Measurements from ENCODE around the gene CROT.

DNA sequence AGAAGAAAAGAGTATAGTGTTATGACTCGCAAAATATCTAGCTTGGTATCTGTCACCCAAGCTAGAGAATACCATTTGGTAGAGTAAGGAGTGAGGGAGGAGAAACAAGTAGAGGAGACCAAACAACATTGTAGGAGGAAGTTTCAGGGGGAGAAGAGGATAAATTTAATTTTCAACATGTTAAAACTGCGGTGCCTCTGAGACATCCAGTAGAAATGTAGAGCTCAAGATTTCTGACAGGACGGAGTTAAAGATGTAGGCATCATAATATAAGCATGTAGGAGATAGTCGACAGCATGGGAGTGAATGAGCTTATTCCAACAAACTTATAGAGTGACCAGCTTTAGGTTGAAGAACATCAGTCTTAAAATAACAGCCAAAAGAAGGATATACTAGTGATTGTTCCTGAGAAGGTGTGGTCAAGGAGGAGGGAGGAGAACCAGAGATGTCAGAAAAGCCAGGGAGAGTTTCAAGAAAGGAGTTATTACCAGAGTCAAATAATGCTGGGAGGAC, 5.6 kb downstream of the PTPN12 start:
- PRO-cap = no peak
- RRBS = no CpG with 5 or more reads among the region's 4 CpGs

DNA sequence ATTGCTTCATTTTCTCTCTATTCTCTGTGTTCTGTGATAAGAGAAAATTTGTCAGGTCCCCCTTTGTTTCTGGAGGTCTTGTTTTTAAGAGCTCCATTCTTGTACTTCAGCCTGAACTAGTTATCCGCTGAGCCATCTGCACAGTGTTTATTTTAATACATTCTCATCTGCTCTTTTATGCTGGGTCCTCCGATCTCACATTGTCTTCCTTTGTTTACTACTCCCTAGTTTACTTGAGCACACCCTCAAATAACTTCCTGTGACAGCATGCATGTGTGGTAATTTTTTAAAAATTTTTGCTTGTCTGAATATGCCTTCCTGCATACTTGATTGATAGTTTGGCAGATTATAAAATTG, 31.7 kb downstream of the RSBN1L start:
- PRO-cap = unidirectional peak, minus-strand start at position 202 of the sequence
- RRBS = no CpG with 5 or more reads among the region's 2 CpGs

DNA sequence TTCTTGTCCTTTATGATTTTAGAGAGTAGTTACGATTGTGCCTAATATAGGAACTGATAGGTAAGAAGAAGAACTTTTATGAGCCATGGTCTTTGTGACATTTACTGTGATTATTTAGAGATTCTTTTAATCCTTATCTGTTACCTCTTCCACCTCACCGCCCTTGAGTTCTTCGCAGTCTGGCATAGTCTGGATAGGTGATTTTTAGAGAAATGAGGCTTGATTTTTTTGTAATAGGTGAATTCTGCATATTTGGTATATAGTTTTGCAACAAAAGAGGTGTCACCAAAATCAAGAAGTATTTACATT, 37.0 kb downstream of the TMEM60 start:
- PRO-cap = no peak
- RRBS = no CpG with 5 or more reads among the region's 3 CpGs

GRCh38 chr7:78198339-78198605, 400.0 kb upstream of the TMEM60 start:
- PRO-cap = no peak
- RRBS = no CpG with 5 or more reads among the region's 7 CpGs

- PRO-cap = no peak
- RRBS = 28% methylated on average over 6 of the region's 38 CpGs
Measured at GRCh38 chr7:79452536-79453361, 718 bp downstream of the MAGI2 start.

DNA sequence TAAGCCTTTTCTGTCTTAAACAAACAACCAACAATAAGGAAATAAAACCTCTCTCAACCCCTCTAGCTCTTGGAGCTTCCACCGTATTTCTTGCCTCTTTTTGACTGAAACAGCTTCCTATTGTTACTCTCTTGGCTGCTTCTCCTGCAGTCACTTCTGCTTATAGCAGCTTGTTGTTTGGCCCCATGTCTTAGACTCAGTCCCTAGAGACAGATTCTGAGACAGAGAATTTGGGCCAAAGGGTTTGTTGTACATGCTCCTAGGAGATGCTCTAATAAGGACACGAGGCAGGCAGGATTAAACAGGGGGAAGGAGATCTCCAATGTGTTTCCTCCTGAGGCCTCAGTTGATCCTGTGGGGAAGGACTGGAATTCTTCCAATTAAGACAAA, 109.9 kb downstream of the GNAI1 start:
- PRO-cap = no peak
- RRBS = no CpG with 5 or more reads among the region's 2 CpGs

DNA sequence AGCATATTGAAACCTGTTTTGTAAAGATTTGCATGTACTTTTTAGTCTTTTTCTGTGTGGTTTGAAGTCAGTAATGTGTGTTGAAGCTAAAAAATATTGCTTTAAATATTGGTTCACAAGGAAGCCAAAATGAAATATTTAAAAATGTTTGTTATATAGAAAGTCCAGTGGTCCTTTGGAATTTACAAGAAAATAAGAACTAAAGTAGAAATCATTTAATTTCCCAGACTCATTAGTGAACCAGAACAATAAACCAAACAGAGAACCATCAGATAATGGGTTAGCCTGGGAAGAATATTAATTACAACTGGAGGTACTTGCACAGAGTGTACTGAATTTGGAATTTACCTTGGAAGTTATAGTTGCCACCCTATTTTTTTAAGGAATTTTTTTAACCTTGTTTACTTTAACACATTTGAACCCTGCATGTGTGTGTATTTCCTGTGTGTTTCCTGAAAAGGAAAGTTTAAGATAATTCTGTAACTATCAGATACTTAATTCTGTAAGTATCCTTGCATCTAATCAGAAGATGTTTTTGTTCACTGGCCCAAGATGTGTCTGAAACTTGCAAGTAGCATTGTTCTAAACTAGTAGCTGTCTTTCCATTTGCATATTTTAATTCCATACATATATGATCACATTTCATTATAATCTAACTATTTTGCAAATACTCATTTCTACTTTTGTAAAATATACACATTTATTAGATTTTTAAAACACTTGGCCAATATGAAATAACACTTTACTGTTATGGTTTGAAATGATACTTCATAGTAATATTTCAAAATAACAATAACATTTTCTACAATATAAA, 1.4 kb downstream of the CD36 start:
- PRO-cap = no peak

GRCh38 chr7:80640743-80641305, 2.4 kb downstream of the CD36 start:
- PRO-cap = no peak
- RRBS = no CpG with 5 or more reads among the region's 2 CpGs

GRCh38 chr7:80748633-80749337, 110.3 kb downstream of the CD36 start:
- PRO-cap = no peak
- RRBS = no CpG with 5 or more reads among the region's 8 CpGs

DNA sequence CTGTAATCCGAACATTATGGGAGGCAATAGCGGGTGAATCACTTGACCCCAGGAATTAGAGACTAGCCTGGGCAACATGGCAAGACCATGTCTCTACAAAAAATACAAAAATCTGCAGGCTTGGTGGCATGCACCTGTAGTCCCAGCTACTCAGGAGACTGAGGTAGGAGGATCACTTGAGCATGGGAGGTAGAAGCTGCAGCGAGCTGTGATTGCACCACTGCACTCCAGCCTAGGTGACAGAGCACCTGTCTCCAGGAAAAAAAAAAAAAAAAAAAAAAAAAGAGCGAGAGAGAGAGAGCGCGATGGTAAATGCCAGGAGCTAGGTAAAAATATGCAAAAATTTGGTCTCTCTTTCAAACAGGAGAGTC, 78.6 kb downstream of the SEMA3C start:
- PRO-cap = no peak
- RRBS = no CpG with 5 or more reads among the region's 6 CpGs

- PRO-cap = bidirectional peak, plus-strand start at chr7:80942444, minus-strand start at chr7:80942306
- RRBS = no CpG with 5 or more reads among the region's 2 CpGs
Measured at GRCh38 chr7:80942110-80942735, 23.4 kb upstream of the SEMA3C start.

- PRO-cap = no peak
- RRBS = no CpG with 5 or more reads among the region's 16 CpGs
Measured at GRCh38 chr7:83461770-83462384, 187.1 kb downstream of the SEMA3E start.

DNA sequence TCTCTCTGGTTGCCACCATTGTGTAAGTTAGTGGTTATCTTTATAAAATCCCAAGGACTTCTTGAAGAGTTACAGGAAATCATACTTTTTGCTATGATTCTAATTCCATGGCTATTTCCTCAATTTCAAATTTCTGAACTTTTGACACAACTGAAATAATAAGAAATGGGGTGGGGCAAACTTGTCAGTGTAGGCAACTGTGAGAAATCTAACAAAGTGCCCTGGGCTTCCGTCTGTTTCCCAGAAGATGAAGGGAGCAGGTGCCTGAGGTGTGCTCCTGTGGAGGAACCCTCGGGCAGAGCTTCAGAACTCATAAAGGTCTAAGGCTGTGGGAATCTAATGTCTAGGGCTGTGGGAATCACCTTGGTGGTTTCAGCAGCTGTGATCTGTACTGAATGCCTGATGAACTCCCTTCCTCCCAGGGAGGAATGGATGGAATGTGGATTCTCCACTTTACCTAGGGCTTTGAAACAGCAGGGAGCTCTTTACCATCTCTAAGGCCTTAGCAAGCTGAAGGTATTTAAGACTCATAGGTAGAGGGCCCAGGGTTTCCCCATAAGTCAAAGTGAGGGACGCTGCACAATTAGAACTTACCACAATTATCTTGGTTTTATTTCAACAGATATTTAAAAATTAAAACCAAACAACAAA, 35.9 kb upstream of the SEMA3E start:
- PRO-cap = no peak
- RRBS = no CpG with 5 or more reads among the region's 3 CpGs

GRCh38 chr7:84492375-84493182, 298.0 kb upstream of the SEMA3A start:
- PRO-cap = no peak
- RRBS = no CpG with 5 or more reads among the region's 10 CpGs

DNA sequence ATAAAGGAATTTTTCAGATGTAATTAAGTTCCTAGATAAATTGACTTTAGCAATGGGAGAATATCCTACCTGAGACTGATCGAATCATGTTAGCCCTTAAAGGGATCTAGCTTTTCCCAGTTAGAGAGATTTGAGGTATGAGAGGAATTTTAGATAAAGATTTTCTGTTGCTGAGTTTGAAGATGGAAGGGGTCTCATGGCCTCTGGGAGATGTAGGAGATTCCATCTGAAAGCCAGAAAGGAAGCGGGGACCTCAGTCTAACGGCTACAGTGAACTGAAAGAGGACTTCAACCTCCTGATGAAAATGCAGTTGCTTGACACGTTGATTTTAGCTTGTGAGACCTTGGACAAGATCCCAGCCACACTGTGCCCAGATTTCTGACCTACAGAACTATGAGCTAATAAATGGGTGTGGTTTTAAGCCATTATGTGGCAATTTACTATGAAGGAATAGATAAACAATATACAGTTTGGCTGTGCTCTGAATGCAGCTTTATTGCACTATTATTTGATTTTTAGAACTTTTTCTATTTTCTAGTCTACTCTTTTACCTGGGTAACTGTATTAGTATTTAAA, 342.3 kb upstream of the SEMA3D start:
- PRO-cap = no peak
- RRBS = no CpG with 5 or more reads among the region's 4 CpGs

GRCh38 chr7:86978524-86979232, 80.8 kb downstream of the ELAPOR2 start:
- PRO-cap = no peak

DNA sequence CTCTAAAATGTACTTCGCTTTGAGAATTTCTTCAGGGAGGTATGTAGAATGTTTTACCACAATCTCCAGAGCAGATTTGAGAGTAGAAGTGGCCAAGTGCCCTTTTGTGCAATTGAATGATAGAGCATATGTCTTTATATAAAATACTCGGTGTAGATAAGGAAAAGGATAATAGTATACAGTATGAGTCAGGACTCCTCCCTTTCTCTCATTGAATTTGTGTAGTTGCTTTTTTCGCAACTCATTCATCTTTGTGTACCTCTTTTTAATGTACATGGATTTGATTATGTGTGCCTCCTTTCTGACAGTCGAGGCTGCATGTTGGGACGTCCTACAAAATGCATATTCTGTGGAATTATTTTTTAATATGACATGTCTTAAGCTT, 1.1 kb downstream of the DMTF1 start:
- PRO-cap = bidirectional peak, plus-strand start at position 244 of the sequence, minus-strand start at position 114 of the sequence
- RRBS = no CpG with 5 or more reads among the region's 5 CpGs

DNA sequence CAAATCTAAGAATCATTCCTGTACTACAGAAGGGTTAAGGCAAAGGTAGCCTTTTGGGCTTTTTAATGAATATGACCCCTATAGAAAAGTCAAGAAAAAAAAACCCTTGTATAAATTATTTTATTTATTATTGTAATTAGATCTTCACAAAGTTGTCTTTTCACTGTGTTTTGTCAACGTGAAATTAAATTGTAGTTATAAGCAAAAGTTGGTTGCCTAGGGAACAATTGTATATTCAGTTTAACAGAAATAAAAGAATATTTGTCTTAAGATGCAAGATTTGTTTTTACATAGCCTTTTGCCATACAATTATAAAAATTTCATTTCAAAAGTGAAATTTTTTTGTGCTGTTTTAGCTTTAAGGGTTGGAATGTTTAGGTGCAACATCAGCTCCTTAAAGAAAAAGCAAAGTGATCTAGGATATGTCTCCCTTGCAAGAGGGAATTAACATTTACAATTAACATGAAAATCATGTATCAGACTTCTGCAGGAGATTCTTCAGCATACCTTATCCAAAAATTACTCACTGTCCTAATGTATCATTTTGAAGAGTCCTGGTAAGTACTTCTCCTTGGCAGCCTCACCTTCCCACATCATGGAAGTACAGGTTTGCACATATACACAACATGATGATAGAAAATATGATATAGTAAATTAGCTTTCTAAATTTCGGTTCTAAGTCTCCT, 23.3 kb downstream of the TMEM243 start:
- PRO-cap = no peak
- RRBS = no CpG with 5 or more reads among the region's 2 CpGs

- PRO-cap = bidirectional peak, plus-strand start at chr7:87220337, minus-strand start at chr7:87220270; bidirectional peak, plus-strand start at chr7:87220673, minus-strand start at chr7:87220539
- RRBS = under 1% methylated on average over 30 of the region's 80 CpGs
Measured at GRCh38 chr7:87220013-87220940, 745 bp upstream of the TMEM243 start.

GRCh38 chr7:87344768-87345806, at the start of gene CROT:
CROT (plus strand) TSS chr7:87345664.
- PRO-cap = bidirectional peak, plus-strand start at chr7:87345291, minus-strand start at chr7:87345248; bidirectional peak, plus-strand start at chr7:87345733, minus-strand start at chr7:87345457
- RRBS = under 1% methylated on average over 25 of the region's 53 CpGs

Measured in MCF 10A (cell line).